Pericardium fibroblast (primary cell): ENCODE data around the gene PLEK.

GRCh38 chr2:66433782-66434734, 867 bp upstream of the MEIS1 start:
- RAMPAGE, long total RNA, result no peak

GRCh38 chr2:66434735-66434890, 312 bp upstream of the MEIS1 start:
- RAMPAGE, long total RNA, result no peak

- RAMPAGE, long total RNA, result no peak
Observed at GRCh38 chr2:66456081-66456860, 21.3 kb downstream of the MEIS1 start.

- RAMPAGE, long total RNA, result no peak
Observed at GRCh38 chr2:66494646-66495151, 59.8 kb downstream of the MEIS1 start.

DNA sequence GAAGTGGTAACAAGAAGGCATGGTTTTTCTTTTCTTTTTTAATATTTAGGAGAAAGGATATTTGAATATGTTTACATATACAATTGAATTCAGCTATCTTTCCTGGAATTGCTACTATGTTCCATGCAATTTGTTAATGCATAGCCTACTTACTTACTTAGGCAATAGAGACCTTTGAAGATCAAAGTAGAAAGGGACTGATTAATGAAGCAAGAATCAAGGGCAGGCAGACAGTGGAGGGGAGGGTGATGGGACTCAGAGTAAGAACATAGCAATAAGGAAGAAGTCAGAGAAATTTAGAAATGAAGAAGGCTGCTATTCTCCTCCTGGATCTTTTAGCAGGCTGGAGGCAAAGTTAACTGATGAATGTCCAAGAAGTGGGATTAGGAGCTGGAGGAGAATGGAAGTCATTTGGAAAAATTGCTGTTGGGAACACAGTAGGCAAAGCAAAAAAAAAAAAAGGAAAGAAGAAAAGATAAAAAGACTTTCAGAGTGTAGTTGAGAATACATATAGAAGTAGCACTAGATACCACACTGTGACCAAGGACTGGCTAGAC, 94.9 kb downstream of the MEIS1 start:
- RAMPAGE, long total RNA, result no peak

DNA sequence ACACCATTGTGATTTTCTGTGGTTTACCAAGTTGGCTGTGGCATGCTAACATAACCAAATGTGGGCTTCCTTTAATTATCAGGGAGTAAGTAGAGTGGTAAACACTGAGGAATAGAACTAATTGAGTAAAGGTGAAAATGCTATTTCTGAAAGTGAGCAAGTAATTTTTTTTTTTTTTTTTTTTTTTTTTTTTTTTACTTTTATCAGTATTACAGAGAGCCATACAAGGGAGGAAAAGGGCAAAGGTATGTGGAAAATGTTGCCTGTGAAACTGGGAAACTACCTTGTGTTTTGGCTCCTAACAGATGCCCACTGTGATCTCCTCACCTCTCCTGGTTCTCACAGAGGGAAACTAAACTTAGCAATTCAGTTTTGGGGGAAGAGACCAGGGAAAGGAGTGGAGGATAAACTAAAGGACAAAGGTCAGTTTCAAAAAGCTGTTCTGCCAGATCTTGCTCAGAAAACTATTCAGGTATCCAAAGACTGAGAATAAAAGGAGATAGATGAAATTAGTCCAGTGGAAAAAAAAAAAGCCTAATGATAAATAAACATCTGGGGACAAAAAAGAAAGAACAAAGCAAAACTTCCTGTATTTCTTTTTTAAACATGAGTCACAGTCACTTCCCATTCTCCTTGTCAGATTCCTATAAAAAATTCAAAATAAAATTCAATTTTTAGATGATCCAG, 127.1 kb downstream of the MEIS1 start:
- RAMPAGE, long total RNA, result no peak

DNA sequence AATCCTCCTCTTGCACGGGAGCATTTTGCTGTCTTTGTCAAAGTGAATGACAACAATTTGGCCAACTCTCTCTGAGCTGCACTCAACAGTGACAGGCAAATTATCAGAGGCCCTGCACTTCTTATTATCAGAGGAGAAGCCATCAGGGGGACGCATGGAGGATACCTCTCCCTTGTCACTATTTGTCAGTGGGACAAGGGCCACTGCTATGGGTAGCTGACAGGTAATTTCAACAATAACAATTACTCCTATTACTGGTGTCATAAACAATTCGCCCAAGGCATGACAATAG, 260.4 kb downstream of the MEIS1 start:
- RAMPAGE, long total RNA, result no peak

- RAMPAGE, long total RNA, result no peak
Observed at GRCh38 chr2:68178652-68179031, 21.0 kb downstream of the PNO1 start.

- RAMPAGE, long total RNA, result start-site peak on the minus strand at chr2:68252126-68252251, 27 and 23 reads in 2 replicates
Observed at GRCh38 chr2:68251685-68252304, 537 bp downstream of the PPP3R1 start.

DNA sequence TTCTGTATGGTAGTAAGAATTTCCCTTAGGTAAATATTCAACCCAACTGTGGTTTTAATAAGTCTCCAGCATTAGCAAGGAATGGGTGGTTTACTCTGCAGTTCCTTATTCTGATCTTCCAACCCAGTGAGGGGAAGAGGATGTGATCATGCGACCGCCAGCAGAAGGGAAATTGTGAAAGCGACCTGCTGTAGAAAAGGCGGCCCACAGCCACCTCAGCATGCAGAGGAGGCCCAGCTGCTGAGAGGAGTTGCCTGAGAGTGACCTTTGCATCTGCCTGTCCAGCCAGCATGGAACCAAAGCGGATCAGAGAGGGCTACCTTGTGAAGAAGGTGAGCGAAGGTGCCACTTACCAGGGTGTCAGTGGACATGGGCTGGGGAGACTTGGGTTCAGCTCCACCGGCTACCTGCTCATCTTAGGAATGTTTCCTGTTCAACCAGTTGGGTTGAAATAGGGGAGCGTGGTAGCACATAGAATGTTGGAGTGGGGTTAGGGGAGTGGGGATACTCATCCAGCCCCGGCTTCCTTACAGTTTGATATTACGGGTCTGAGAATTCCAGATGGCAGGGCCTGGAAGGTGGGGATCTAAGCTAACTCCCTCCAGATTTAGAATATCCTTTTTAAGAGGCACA, at the start of gene PLEK:
Gene PLEK (plus strand): TSS at position 221 of the 633 bp plus-strand sequence.
- RAMPAGE, long total RNA, result no peak

DNA sequence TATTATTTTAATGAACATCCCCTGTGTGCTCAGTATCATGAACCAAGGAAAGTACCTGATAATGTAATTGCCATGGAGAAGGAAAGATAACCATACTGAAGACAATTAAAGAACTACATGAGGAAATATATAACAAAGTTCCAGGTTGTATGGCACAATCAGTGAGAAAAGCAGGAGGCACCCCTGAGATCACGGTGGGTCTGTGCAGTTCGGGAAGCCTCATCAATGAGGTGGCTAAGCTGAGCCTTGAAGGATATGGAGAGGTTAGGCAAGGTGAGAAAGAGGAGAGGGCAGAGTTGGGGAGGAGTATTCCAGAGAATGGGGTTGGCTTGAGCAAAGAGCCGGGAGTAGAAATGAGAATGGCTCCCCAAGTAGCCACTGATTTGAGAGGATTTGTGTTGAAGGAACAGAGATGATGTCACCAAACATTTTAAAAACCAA, 14.7 kb downstream of the PLEK start:
- RAMPAGE, long total RNA, result no peak

DNA sequence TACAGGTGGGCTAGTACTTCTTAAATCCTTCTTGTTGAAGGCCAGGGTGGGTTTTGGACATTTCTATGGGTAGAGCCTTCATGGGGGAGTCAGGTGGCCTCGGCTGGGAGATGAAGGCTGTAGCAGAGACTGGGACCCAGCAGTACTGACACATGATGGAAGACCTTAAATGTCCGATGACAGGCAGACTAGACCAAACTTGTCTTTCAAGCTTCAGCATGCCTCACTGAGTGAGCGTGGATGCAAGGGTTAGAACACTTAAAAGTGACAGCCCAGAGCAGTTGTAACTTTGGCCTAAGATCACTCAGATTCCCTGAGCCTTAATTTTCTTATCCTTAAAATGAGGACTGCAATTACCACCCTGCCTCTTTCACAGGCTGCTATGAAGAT, 19.4 kb downstream of the PLEK start:
- RAMPAGE, long total RNA, result no peak

GRCh38 chr2:68434813-68435306, 32.2 kb downstream of the FBXO48 start:
- RAMPAGE, long total RNA, result no peak

DNA sequence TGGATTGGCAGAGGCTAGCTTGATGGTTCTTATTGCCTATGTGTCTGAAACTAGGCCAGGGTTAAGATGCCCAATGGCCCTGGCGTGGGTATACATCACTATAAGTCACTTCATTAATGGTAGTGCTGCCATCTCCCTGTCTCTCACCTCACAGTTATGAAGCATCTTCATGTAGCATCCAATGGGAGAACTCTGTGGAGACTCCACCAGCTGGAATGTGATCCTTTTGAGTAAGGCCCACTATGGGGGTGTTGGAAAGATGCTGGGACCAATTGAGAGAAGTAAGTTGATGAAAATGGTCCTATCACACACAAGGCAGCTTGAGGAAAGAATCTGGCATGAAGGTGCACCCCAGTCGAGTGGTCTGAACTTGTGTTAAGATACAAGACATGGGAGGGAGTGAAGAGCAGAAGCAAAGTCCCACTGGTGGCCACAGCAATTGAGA, 4.7 kb downstream of the ARHGAP25 start:
- RAMPAGE, long total RNA, result no peak

GRCh38 chr2:68802788-68803402, 68.3 kb downstream of the ARHGAP25 start:
- RAMPAGE, long total RNA, result no peak

DNA sequence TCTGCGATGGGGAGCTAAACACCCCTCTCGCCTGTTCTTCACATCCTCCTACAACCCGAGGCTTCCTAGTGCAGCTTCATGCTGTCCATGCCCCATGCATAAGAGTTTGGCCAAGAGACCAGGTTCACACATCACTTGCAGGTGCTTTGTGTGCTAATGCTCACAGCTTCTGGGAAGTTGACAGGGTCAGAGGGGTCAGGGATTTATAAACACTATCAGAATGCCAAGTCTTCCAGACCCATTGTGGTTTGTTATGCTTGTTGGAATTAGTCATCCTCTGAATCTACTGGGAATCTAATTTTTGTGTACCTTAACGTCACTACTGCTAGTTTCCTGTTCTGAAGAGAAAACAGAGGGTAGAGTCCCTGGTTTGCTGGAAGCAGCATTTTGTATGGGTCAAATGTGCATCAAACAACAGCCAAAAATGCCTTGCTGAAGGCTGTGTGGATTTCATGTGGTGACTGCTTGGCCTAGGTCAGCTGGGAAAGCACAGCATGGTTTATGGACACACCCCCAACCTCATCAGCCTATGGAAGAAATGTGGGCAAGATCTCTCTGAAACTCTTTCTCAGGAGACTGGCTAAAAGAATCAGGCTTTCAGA, 33.2 kb downstream of the ANTXR1 start:
- RAMPAGE, long total RNA, result no peak

DNA sequence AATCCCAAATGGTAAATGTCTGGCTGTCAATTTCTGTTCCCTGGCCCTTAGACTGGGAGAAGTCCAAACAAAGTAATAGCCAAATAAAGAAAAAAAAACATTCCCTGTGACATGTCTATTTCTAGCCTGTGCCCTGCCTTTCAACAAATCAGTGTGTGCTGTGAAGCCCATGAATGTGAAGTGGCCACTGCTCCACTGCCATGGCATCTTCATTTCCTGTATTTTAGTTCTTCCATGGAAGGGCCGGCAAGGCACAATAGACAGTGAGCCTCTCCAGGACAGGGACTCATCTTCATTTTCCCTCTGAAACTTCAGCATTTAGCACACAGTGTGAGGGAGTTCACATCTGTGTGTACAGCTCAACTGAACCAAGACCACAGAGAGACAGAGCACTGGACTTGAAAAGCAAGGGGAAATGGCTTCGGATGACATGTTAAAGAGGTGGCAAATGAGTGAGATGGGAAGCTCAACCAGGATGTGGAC, 140.0 kb downstream of the ANTXR1 start:
- RAMPAGE, long total RNA, result no peak

- RAMPAGE, long total RNA, result no peak
Observed at GRCh38 chr2:69214094-69214384, 173.0 kb downstream of the GFPT1 start.

DNA sequence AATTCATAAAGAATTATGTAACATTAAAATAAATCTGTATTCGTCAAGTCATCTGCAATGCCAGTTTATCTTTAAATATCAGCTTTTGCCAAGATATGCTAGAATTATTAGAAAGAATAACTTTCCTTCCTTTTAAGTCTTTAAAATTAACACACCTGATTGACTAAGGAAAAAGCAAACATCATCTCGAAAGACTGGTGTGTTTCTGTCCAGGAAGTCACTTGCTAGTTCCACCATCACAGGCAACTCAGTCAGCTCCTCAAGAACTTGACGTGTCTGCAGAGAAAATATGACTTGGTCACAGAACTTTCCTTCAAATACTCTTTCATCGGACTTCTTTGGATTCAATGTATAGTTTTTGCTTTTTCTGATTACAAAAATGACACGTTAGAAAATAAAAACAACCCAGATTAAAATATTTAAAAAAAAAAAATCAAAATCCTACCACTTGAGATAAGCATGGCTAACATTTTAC, 48.7 kb downstream of the GFPT1 start:
- RAMPAGE, long total RNA, result no peak

- RAMPAGE, long total RNA, result no peak
Observed at GRCh38 chr2:69341929-69342422, 45.1 kb downstream of the GFPT1 start.